Measurements from ENCODE around the gene SOCS3.

DNA sequence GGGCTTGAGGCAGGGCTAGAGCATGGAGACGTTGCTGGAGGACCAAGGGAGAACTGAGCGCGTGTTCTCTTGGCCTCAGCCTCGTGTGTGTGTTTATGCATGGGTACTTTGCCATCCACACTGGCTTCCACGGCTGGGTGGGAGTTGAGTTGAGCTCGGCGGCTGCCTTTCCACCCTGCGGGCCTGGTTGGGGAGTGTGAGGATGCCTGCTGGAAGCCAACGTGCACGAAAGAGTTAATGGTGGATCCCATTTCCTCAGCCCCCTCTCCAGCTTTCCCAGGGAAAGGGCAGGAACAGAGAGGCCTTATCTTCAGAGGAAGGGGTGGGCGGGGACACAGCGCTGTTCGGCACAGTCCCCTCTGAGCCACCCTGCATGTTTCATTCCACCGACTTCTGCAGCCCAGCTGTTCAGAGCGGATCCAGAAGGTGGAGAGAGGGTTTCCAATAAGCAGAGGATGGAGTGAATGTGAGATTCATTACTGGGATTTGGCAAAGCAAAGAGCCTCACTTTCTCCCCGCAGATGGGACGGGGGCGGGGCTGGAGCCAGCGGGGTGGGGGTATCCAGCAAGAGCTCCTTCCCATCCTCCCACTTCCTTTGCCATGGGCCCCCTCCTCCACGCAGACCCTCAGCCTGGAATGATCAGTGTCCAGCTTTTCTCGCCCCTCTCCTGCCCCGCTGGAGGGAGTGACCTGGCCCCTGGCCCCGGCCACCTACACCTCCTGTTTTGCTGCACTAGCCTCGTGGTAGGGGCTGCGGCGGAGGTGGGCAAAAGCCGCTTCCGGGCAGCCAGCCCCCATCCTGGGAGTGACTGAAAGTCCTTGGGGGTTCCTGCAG lies 154.9 kb downstream of the SEPTIN9 start:
- PRO-cap: no peak

GRCh38 chr17:77610663-77610917 lies 329.3 kb downstream of the SEPTIN9 start:
- PRO-cap: no peak

- PRO-cap: no peak
These were observed 127.2 kb upstream of the TNRC6C start for GRCh38 chr17:77831257-77831837.

- PRO-cap: no peak
These were observed 94.8 kb upstream of the TNRC6C start for GRCh38 chr17:77863514-77864307.

DNA sequence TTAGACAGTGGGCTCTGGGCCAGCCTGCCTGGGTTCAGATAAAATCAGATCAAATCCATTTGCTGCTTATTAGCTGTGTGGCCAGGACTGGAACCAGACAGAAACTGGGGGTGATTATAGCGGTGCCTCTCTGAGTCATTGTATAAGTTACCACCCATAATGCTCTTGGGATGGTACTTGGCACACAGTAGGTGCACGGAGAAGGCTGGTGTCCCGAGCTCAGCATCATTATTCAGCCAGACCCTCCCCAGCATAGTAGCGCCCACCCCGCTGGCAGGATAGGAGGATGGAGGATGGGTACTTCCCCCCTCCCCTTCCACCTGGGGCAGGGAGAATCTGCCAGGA lies 77.7 kb upstream of the TNRC6C start:
- PRO-cap: no peak

GRCh38 chr17:77886264-77886707 lies 72.2 kb upstream of the TNRC6C start:
- PRO-cap: no peak

DNA sequence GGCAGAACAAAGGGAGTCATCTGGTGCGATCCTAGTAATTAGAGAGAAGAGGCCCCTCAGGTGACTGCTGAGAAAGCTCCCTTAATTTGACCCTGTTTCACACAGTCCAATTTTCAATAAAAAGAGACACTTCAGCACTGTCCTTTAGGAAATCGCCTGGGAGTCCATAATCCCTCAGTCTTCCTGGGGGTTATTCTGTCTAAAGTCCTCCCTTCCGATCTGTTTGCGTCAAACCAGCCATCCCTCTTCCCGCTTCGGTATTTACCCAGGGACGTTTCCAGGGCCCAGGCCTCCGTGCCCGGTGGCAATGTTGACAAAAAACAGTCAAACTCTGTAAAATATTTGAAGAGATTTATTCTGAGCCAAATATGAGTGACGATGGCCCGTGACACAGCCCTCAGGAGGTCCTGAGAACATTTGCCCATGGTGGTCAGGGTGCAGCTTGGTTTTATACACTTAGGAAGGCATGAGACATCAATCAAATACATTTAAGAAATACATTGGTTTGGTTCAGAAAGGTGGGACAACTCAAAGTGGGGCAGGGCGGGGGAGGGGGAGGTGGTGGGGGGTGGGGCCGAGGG lies 23.2 kb upstream of the TNRC6C start:
- PRO-cap: no peak

- PRO-cap: no peak
These were observed 37.2 kb downstream of the TNRC6C start for GRCh38 chr17:77995708-77996068.

DNA sequence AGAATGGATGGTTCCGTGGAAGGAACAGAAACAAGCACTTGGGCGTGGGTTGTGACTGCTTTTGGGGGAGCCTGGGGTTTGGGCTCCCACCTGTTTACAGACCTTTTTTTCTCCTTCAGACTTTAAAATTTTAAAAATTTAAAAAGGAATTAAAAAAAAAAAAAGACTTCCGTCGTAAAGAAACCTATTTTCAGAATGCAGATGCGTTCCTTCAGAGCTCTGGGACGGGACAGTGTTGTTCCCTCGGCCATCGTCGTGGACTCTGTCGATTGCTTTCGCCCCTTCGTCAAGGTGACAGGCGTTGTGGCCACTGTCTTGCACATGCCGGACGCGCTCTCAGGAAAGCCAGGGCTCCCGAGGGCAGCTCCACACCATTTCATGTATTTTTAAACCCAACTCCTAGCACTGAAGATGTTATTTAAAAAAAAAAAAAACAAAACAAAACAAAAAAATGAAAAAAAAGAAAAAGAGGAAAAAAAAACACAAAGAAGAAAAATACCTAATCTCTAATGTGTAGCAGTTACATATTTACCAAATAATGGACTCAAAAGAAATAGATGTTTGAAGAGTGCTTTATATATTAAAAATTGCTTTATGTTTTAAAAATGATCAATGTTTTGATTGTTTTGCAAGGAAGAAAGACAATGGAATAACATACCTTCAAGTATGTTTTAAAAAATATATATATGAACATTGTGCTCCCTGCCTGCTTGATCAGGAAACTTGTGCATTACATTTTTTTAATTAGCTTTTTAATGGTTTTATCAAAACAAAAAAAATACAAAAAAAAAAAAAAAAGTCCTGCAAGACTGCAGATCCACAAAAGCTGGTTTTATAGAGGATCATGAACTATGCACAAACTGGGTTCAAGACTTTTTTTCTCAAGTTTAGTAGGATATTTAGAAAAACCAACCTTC lies 22.2 kb downstream of the TMC6 start:
- PRO-cap: no peak

- PRO-cap: no peak
These were observed 1.1 kb downstream of the SYNGR2 start for GRCh38 chr17:78169371-78170074.

GRCh38 chr17:78171704-78172546 lies 3.5 kb downstream of the SYNGR2 start:
- PRO-cap: no peak

- PRO-cap: no peak
These were observed 6.7 kb upstream of the TMEM235 start for GRCh38 chr17:78224457-78225332.

DNA sequence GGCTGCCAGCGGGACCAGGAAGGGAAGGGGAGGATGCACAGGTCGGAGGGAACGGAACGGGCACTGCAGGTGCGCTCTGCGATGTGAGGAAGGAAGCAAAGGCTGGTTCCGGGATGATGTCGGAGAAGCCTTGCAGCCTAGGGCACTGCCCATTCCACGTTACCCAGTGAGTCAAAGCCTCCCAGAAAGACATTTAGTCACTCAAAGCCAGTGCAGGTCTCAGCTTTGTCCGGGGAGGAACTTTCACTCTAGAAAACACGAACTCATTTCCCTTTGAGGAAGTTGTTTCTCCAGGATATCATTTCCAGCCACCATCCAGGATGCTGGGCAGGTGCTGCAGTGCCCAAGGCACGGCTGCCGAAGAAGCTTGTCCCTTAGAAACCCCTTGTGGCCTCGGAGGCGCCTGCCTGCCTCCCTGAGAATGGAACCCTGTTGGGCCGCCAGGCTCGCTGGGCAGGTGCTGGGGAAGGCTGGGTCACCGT lies 4.5 kb upstream of the TMEM235 start:
- PRO-cap: no peak

DNA sequence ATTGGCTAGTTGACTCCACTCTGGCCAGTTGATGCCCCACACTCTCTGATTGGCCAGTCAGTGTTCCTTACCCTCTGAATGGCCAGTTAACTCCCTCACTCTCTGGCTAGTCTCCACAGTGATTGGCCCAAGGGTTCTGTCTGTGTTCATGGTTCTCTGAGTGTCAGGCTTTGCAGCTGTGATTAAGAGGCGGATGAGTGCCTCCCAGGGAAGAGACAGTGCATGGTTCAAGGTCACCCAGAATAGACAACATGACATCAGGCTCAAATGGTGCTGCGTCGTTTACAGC lies 10.1 kb downstream of the TMEM235 start:
- PRO-cap: no peak

- PRO-cap: no peak
These were observed 20.0 kb downstream of the TMEM235 start for GRCh38 chr17:78251252-78251945.

DNA sequence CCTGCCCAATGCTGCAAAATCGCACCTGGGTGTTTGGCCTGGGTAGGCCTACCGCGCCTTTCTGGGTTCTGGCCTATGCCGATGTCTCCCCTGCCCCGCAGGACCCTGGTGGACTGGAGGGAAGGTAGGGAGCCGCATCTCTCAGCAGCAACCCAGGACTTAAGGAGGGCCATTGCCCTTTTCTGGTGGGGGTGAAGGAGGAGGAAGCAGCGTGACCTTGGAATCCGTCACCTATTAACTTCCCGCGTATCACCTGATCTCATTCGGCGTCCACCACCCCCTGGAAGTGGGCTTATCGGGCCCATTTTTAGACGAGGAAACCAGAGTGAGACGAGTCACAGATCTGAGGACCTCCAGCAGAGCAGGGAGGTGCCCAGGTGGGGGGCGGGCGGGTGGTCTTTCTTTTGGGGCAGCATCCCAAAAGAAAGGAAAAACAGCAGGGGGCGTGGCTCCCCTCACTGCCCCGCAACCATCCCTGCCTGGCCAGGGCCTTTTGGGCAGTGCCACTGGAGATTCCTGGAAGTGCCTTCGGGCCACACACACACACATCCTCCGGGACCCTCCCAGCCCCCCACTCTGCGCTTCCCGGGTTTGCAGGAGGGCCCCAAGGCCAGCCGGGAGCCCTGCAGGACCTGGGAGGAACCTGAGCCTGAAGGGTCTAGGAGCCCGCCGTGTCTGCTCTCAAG lies 36.5 kb downstream of the TMEM235 start:
- PRO-cap: no peak

DNA sequence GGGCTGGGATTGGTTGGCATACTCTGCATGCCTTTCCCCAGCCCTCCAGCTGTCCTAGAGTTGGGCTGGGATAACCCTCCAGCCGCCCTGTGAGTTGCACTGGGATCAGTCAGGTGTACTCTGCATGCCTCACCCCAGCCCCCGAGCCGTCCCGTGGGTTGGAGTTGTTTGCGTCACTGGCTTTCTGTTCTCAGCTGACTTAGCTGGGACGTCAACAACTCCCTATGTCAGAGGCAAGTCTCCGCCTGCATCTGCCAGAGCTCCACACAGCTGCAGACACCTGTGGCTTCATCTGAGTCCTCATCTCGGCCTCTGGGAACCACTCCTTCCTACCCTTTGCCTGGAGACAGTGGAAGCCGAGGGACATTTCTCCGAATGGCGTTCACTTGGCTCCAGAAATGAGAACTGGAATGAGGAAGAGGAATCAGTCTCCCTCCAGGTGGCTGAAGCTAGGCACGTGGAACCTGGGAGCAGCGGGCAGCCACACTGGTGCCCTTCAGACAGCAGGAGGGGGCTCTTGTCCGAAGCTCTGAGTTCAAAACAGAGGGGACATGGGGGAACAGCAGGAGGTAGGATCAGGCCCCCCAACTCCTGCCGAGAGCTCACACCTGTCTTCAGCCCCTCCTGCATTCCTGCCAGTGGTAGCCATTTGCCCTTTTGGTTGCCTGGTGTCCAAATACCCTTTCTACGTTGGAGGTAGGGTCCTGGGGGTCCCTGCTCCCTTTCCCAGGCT lies 41.3 kb downstream of the TMEM235 start:
- PRO-cap: no peak

DNA sequence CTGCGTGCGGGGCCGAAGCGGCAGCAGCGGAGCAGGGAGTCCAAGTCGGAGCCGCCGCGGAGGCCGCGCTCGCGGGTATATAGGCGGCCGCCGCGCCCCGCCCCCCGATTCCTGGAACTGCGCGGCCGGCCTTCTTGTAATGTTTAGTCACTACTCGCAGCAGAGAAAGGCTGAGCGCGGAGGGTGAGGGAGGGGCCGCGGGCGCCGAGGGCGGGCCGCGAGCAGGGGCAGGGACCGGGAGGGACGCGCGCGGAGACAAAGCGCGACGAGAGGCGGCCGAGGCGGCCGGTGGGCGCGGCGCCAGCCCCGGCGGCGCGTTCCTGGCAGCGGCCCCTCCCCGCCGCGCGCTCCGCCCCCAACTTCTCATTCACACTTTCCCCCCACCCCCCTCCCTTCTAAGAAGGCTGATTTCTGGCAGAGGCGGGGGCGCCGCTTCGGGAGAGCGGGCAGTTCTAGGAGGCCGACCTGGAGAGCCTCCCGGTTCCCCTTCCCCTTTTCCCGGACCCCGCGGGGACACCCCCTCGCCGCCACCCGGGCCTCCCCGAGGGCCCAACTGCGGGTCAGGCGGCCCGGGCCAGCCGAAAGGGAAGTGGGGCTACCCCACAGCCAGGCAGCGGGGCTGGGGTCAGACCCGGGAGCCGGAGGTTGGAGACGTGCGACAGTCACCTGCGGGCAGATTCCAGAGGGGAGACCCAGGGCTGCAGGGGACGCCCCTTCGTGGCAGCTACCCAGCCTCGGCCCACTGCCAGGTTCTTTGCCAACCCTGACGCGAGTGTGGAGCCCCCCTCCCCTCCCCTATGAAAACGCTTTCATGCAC lies at the start of gene SOCS3:
TSS of gene SOCS3 (minus strand) at position 53 of the 817 bp plus-strand sequence.
- PRO-cap: bidirectional peak, plus-strand start outside the sequence, minus-strand start at position 53 of the sequence; bidirectional peak, plus-strand start at position 258 of the sequence, minus-strand start at position 141 of the sequence

DNA sequence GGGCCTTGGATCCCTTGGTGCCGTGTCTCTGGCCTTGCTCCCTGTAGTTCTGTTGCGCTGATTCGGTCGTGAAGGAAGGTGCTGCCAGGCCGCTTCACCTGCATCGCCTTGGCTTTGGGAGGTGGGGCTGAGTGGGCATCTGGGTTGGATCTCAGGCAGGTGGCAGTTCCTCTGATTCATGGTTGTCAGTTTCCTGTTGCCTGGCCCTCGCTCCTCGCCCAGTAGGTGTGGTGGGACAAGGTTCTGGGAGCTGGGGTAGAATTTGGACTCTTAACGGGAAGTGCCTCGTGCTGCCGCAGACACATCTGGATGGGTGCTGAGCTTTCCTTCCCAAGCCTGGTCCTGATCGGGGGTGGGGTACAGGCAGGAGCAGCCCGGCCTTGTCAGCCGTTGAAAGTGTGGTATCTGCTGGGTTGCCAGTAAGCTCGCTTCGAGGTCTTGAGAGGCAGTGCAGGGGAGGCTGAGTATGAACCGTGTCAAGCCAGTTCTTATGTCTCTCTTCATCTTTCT lies 30.2 kb downstream of the PGS1 start:
- PRO-cap: no peak

DNA sequence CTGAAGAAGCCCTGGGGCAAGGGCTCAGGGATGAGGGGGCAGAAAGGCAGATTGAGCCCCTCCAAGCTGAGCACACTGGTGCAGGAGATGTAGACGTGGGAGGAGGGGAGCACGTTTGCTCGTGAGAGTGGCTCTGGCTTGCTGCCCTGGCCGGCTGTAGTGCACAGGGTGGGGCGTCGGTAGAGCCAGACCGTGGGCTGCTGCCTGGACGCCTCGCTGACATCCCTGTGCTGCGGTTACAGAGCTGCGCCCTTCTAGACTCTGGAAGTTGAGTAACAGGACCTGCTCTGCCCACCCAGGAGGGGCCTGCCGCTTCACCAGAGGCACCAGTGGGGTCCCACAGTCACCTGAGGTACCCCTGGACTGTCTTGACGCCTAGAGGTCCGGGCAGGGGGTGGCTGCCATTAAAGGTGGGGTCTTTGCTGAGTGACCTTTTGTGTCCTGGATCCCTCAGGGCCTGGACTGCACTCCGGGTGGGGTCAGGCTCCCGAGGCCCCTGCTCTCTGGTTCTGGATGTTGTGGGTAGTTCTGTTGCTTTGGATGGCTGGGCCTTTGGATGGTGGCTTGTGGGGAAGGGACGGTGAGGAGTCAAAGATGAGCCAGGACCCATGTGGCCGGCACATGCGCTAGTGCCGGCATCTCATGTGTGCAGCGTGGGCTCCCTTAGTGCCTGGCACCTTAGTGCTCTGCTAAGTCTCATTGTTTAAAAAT lies 41.7 kb downstream of the PGS1 start:
- PRO-cap: no peak

Data from penis (tissue), 1 donor.